Endothelial cell (in vitro differentiated cells): ENCODE results near the genes MMD and PCTP.

- PRO-cap = no peak
Observed at GRCh38 chr17:55283171-55284038, 18.6 kb downstream of the HLF start.

GRCh38 chr17:55421156-55422016 is at the start of gene MMD:
Gene MMD (minus strand): TSS chr17:55421835.
- PRO-cap = unidirectional peak, minus-strand start at chr17:55421969

GRCh38 chr17:55612310-55613109 is 110.2 kb downstream of the TMEM100 start:
- PRO-cap = no peak

- PRO-cap = no peak
Observed at GRCh38 chr17:55732702-55733350, 10.2 kb upstream of the TMEM100 start.

GRCh38 chr17:55750618-55751862 is at the start of gene PCTP:
Gene PCTP (plus strand): TSS chr17:55751051.
- PRO-cap = bidirectional peak, plus-strand start at chr17:55750979, minus-strand start at chr17:55750906; bidirectional peak, plus-strand start at chr17:55751050, minus-strand start at chr17:55751191; bidirectional peak, plus-strand start at chr17:55751386, minus-strand start at chr17:55751312

DNA sequence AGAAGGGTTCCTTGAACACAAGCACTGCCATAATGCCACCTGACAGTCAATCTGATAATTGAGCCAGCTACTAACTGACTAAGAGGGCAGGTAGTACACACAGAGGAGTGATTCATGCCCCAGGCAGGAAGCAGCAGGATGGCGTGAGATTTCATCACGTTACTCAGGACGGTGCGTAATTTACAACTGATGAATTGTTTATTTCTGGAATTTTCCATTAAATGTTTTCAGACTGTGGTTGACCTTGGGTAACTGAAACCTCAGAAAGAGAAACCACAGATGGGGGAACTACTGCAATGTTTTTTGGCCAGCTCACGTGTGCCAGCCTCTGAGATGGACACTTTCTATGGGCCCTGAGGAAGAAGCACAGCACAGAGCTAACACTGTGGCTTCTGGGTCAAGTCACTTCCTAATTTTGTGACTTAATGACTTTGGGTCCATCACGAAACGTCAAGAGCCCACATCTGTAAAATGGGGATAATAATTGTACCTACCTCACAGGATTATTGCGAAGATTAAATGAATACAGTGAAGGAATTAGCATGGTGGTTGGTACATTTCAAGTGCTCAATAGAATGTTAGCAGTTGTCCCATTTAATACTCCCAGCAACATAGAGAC is 46.6 kb downstream of the C17orf67 start:
- PRO-cap = no peak

GRCh38 chr17:56832470-56832871 is 1.2 kb downstream of the C17orf67 start:
- PRO-cap = no peak

GRCh38 chr17:56890081-56890485 is 23.8 kb downstream of the TRIM25 start:
- PRO-cap = no peak

- PRO-cap = no peak
Observed at GRCh38 chr17:56891097-56891925, 22.5 kb downstream of the TRIM25 start.

DNA sequence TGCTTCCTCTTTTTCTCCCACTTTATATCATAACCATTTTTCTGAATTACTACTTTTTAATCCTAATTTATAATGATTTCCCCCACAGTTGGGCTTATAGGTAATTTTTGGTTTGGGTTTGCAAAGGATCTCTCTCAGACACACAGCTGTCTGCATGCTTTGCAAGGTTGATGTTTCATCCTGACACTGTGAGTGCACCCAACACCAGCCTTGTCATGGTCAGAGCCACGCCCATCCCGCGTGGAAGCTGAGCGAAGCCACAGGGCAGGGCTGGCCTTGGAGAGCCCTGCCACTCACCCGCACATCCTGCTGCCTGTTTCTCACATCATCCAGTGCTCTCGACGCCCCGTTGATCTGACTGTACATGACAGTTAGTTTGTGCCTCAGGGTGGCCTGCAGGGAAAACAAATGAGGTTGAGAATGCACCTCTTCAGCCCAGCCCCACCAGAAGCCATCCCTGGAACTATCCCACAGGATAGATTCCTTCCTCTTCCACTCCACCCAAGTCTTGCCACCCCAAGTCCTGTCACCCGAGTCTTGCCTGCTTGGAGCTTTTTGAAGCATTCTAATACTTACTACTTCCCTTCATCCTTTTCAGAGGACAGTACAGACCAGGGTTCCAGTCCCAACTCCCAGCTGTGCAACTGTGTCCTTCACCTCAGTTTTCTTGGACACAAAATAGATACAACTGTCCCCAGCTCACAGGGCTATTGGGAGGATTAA is 5.5 kb downstream of the TRIM25 start:
- PRO-cap = no peak

GRCh38 chr17:56950650-56951089 is 10.2 kb downstream of the COIL start:
- PRO-cap = no peak

DNA sequence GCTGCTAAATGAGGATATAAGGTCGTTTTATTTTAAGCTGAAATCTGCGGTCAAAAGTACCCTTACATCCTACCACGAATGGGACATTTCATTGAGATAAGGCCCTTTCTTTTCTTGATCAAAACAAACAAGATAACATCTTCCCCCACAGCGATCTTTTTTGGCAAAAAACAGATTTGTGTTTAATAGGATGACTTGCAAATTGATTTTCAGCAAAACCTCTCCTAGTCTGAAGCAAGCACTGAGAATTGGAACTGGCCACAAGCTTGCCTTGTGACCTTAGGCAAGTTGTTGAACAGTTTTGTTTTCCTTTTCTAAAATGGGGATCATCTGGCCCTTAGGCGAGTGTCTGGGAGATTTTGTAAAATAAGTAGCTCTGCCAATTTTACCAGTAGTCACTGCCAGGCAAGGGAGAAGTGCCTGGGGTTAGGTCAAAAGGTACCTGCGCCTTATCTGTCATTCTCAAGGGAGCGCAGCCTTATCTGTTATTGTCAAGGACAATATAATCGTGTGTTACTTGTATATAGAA is 687 bp downstream of the SCPEP1 start:
- PRO-cap = no peak

- PRO-cap = no peak
Observed at GRCh38 chr17:57108958-57110198, 24.3 kb downstream of the AKAP1 start.

DNA sequence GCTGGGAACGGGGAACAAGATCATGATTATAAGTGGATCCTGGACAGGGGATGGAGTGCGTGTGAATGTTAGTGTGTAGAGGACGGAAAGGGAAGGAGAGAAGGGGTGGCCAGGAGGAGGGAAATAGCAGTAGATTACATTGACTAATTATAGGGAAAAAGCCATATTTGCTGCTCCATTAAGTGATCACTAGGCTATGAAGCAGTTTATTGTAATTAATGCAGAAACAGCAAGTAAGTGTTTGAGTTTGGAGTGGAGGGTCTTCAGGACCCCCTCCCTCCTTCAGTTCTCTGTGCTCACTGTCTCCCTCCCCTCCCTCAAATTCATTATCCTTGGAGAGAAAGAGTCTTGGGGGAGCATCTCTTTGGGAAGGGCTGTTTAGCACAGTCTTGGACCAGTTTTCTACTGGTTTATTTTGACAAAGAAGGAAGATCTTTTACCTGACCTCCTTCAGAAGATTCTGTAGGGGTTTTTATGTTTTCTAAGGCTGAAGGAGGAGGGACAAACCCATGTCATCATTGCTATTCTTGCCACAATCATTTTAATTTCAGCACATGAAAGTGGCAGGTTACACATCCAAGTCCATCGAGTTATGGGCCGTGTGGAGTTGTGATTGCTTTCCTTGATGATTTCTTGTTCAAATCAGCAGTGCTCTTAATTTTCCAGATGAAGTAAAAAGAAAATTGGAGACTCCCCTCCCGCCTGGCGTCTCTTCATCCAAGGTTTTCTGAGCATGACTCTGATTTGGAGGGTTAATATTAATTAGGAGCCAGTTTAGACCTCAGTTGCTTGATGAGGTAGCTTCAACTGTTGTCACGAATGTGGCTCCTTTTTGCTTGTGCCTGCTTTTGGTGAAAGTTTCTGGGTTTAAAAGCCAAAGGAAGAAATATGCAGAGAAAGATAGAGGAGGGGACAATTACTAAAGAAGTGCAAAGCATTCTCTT is 19.6 kb downstream of the MSI2 start:
- PRO-cap = no peak

GRCh38 chr17:57407204-57407854 is 151.0 kb downstream of the MSI2 start:
- PRO-cap = no peak

DNA sequence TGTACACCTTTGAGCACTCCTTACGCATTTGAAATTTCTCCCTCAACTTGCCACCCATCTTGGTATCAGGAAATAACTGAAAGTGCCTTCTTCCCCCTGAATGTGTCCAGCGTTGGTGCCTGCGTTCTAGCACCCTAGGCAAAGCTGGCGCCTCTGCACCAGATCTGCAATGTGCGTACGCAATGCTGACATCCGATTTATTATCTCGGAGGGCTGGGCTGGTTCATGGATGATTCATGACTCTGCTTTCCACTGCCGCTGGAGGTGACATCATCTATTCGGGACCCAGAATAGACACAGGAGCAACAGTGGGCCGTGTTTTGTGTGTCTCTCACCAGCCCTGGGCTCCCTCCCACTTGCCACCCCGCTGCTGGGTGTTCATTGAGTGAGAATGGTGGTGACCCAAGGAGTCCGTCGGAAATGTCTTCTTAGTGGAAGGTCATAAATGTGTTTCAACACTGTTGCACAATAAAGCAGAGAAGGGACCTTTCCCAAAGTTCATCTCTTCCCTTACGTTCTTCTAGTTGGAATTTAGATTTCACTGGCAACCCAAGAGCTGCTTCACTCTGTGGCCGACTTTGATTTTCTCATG is 203.2 kb downstream of the CCDC182 start:
- PRO-cap = no peak

DNA sequence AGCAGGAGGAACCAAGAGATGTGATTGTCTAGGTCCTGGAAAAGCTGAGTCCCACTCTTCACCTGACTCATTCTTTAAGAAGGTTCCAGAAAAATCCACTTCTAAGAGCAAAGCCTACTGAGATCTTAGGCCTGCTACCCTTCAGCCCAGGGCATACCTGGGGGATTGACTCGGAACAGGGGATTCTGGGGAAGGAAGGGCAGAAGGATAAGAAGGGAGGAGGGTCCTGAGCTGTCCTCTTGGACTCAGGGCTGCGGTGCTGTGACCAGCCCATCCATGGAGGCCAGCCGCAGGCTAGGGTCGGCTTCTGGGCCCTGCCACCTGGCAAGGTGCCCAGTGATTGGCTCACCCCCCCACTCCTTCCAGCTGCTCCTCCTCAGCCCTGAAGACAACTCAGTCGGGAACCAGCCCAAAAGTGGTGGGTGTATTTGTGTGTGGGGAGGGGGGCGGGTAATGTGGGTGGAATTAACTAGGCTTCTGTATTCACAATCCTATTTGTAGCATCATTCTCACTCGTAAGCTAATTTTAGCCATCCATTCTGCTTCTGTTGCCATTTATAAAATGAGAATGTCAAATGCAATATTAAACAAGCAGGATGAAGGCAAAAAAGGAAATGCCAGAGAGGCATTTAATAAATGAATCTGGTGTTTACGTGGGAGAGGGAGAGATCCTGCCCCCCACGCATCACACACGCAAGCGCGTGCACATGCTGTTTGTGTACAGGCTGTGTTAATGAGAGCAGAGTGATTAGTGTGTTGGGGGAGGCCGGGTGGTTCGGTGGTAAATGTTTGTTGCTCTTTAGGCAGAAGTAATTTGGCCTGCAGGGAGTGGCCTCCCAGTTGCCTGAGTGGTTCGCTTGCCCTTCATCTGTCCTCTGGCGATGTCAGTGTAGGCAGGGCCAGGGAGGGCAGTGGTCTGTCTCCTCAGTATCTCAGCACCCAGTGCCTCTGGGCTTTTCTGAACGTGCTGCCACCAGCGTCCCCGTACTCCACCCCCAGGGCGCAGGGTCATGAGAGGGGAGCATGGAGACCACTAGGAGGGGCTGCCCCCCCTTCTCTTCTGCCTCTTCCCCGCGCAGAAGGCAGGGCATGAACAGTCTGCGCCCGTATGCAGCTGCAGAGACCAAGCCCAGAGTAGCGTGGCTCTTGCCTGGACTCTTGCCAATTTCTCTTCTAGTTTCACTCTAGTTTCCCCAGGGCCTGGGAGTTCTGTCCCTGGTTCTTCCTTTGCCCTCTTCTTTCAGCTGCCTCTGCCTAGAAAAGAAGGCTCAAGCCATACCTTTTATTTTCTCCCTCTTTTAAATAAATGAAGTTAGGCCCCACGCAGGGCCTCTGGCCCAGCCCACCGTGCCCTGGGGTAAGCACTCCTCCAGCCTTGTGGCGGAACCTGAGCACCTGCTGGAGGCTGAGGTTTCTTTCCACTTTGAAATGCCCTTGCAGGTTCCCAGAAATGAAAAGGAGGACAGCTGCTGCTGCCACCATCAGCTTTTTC is 140.0 kb downstream of the CCDC182 start:
- PRO-cap = no peak

- PRO-cap = no peak
Observed at GRCh38 chr17:57679526-57680444, 65.3 kb downstream of the CCDC182 start.

DNA sequence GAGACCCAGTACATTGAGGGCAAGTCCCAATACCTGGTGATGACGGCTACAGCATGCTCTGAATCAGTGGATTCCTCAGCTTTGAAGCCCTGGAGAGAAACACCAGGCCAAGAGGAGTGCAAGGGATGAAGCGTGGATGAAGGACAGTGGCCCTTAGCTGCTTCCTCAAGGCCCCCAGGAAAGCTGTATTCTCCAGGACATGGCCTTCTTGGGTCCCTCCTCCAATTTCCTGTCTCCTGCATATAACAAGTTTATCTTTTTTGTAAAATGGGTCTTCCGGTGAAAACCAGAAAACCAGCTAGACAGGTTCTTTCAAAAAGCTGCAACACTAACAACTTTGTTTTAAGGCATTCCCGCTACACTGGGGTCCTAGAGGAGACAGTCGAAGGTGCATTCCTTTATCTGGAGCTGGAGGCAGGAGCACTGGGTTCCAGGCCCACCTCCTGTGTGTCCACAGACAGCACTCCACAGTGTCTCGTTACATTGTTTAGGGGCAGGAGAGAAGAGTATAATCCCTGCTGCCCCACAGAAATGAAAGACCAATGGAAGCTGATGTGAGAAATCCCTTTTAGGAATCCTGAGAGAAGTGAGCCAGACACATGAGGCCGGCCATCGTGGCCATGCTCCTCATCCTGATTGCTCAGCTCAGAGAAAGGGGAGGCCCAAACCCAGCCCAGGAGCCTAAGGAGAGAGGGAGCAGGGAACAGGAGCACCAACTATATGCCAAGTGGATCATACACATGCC is 59.7 kb downstream of the CCDC182 start:
- PRO-cap = no peak

DNA sequence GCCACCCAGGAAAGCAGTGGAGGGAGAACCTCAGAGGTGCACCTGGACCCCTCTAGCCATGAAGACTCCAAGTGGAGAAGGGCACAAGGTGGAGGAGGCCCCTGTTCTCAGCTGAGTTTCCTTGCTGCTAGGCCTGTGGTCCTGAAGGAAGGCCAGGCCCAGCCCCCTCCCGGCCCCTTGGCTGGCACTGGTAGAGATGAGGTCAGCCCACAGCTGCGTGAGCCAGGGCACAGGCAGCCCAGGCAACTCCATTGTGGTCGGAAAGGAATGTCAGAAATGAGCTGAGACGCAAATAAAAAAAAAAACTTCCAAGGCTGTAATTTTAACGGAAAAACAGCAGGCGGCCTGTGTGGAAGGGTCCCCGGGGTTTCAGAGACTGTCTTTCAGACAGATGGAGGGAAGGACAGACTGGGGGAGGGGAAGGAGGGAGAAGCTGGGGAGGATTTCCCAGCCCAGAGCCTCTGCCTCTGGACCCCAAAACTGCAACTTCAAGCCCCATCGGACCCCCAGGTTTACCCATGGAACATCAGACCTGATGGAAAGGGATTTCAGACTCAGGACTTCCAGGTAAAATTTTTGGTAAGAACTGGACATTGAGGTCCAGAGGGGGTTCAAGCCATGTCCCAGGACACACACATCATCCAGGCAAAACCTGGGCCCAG is 25.6 kb upstream of the MRPS23 start:
- PRO-cap = bidirectional peak, plus-strand start at position 319 of the sequence, minus-strand start at position 192 of the sequence